Epithelial cell of proximal tubule (primary cell): ENCODE measurements around the genes GBP3 and GBP6.

DNA sequence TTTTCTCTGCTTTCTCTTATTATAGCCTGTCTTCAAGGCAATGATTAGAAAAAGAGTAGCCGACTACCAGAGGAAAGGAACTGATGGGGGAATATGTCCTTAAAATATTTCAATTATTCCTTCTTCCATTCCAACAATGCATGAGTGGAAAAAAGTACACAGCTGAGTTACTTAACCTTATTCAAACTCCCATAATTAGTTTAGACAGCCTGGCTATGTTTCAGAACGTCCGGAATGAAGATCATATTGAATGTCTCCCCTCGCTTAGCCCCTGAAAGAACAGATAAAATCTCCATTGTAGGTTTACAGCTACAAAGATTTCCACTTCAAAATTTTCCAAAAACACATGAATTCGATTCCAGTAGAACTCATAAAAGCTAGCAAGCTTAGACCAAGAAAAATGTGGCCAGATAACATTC lies 29.2 kb upstream of the SSX2IP start:
- RAMPAGE, long total RNA = no peak
- RRBS = no CpG with 5 or more reads among the region's 5 CpGs

- RAMPAGE, long total RNA = no peak
- RRBS = no CpG with 5 or more reads among the region's 18 CpGs
Measured at GRCh38 chr1:84724331-84724917, 34.2 kb upstream of the SSX2IP start.

DNA sequence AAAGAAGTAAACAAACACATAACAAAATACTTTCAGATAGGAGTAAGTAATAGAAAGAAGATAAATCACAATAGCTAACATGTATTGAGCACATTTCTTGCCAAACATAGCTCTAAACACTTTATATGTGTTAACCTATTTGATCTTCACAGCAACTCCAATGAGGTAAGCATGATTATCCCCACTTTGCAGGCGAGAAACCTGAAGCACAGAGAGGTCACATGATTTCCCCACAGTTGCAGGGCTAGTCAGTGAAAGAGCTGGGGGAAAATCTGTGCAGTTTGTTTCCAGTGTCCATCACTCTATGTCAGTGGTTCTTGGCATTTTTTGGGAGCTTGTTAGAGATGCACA lies 21.1 kb downstream of the MCOLN3 start:
- RAMPAGE, long total RNA = no peak
- RRBS = no CpG with 5 or more reads among the region's 1 CpG

- RAMPAGE, long total RNA = no peak
- RRBS = no CpG with 5 or more reads among the region's 2 CpGs
Measured at GRCh38 chr1:85446650-85447411, 18.1 kb downstream of the DDAH1 start.

DNA sequence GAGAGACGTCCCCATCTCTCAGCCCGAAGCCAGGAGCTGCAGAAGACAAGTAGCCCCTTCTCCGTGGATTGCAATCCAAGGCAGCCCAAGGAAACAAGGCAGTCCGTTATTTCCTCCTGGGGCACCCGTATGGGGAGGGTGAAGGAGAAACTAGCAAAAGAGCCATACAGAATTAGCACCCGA lies 2.9 kb upstream of the CCN1 start:
- RAMPAGE, long total RNA = no peak
- RRBS = no CpG with 5 or more reads among the region's 6 CpGs

DNA sequence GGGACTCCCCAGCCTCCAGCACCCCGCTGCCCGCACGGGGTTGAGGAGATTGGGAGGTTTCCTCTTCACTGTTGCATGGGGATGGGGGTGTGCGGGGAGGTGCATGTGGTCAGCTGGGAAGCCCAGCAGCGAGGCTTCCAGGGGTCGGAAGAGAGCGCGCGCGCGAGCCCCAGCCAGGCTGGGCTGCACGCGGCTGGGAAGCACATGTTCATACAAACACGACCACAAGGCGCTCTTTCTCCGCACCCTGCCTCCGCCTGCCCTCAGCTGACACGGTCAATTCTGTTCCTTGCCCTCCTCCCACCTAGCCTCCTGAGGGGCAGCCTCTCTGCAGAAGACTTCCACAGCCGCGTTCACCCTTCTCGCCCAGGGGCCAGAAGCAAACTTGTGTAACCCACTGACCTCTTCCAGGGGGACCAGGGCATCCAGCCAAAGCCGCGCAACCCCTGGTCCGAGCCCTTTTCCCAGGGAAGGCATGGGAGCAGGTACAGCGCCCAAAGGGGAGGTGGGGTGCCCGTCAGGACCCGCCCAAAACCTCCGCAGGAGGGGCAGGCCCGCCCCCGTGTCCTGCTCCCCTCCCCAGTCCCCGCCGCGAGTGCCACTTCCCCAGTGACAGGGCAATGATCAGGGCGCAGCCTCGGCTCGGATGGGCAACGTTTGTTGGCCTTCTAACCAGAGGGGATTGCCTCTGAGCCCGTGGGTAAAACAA lies 1.3 kb downstream of the COL24A1 start:
- RAMPAGE, long total RNA = no peak
- RRBS = no CpG with 5 or more reads among the region's 38 CpGs

- RAMPAGE, long total RNA = no peak
- RRBS = no CpG with 5 or more reads among the region's 8 CpGs
Measured at GRCh38 chr1:86395347-86395657, 821 bp downstream of the ODF2L start.

DNA sequence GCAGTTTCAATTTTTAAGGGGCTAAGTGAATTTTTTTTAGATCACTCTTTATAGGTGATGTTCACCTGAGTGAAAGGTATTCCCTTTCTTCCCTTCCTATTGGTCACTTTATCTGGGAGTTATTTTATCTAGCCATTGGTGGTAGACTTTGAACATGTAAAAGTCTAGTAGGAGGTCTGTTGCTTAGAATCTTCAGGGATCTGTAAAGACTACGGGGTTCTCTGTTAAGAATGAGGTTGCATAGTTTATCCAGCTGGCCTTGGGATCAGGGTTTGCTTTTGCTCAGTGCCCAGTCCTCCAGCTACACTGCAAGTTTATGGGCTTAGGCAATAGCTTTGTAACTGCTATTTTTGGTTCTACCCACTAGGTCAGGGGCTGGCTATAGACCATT lies 9.7 kb downstream of the SH3GLB1 start:
- RAMPAGE, long total RNA = no peak
- RRBS = no CpG with 5 or more reads among the region's 1 CpG

GRCh38 chr1:86773575-86774797 lies 69.6 kb downstream of the SH3GLB1 start:
- RAMPAGE, long total RNA = no peak
- RRBS = no CpG with 5 or more reads among the region's 8 CpGs

- RAMPAGE, long total RNA = no peak
- RRBS = 81% methylated on average over 4 of the region's 14 CpGs
Measured at GRCh38 chr1:87132668-87133069, 196.0 kb upstream of the LMO4 start.

DNA sequence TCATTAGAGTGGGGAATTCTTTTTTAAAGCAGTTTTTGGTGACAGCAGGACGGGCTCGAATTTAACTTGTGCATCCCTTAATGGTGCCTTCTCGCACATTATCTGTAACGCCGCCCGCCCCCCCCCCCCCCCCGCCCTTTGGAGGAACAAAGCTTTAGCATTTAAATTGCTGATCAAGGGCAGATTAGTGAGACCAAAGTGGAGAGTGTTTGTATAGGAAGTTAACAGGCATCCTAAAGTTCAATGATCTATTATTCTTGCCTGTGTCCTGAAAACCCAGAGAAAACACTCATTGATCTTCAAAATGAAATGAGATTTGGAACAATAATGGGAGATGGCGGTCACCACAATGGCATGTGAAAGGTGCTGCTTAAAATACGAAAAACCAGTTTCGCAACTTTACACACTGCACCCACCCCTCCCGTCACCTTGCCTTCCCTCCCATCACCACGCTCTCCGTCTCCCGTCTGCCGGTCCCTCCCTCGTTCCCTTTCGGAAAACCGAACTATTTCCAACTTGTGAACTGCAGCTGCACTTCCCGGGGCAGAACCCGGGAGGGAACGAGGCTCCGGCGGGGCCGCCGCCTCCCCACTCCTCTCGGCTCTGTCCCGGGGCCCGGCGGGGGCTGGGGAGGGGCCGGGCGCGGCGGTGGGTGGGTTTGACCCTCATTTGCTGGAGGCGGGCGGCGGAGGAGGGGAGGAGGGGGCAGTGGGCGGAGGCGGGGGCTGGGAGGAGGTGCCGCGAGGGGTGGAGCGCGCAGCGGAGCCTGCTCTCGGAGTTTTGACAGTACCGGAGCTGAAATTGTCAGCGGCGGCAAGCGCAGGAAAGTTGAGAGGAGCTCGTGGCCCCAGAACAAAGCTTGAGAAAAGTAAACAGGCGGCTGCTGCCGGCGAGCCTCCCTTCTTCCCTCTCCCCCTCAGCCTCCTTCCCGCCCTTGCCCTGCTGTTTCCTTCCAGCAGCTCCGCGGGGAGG lies 2.6 kb downstream of the LMO4 start:
- RAMPAGE, long total RNA = start-site peak on the plus strand centred at position 760 of the sequence, 96 bp wide, 25 and 11 reads in 2 replicates
- RRBS = 2% methylated on average over 19 of the region's 55 CpGs

- RAMPAGE, long total RNA = no peak
- RRBS = no CpG with 5 or more reads among the region's 1 CpG
Measured at GRCh38 chr1:88794352-88794629, 97.1 kb downstream of the GTF2B start.

- RAMPAGE, long total RNA = no peak
Measured at GRCh38 chr1:88909812-88910218, 18.4 kb upstream of the GTF2B start.

DNA sequence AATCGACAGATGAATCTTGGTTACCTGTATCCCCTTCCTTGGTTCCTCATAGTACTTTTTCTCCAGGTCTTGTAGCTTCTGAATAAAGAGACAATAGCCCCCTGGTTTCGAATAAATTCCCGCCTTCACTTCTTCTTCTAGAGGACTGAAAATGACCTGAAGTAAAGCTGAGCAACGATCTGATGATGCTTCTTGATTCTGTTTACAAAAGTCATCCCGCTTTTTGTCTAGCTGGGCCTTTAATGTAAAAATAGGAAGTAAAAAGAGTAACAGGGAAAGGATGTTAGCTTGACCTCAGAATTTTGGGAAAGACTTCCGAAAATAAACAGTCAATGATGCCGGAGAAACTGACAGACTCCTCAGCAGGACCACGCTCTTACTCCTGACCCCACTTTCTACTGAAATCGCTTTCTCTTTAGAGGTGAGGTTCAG lies 11.8 kb downstream of the GBP3 start:
- RAMPAGE, long total RNA = no peak
- RRBS = no CpG with 5 or more reads among the region's 9 CpGs

GRCh38 chr1:89022127-89023071 lies at the start of gene GBP3:
Gene GBP3 (minus strand): TSS chr1:89022866.
- RAMPAGE, long total RNA = start-site peak on the minus strand at chr1:89022803-89022886, 25 and 10 reads in 2 replicates
- RRBS = no CpG with 5 or more reads among the region's 5 CpGs

DNA sequence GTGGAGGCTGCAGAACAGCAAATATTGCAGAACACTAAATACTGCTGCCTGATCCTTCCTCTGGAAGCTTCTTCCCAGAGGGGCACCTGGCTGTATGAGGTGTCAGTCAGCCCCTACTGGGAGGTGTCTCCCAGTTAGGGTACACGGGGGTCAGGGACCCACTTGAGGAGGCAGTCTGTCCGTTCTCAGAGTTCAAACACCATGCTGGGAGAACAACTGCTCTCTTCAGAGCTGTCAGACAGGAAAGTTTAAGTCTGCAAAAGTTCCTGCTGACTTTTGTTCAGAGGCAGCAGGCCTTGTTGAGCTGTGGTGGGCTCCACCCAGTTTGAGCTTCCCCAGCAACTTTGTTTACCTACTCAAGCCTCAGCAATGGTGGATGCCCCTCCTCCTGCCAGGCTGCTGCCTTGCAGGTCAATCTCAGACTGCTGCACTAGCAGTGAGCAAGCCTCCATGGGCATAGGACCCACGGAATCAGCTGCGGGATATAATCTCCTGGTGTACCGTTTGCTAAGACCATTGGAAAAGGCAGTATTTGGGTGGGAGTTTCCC lies 11.3 kb upstream of the GBP3 start:
- RAMPAGE, long total RNA = no peak
- RRBS = no CpG with 5 or more reads among the region's 5 CpGs

DNA sequence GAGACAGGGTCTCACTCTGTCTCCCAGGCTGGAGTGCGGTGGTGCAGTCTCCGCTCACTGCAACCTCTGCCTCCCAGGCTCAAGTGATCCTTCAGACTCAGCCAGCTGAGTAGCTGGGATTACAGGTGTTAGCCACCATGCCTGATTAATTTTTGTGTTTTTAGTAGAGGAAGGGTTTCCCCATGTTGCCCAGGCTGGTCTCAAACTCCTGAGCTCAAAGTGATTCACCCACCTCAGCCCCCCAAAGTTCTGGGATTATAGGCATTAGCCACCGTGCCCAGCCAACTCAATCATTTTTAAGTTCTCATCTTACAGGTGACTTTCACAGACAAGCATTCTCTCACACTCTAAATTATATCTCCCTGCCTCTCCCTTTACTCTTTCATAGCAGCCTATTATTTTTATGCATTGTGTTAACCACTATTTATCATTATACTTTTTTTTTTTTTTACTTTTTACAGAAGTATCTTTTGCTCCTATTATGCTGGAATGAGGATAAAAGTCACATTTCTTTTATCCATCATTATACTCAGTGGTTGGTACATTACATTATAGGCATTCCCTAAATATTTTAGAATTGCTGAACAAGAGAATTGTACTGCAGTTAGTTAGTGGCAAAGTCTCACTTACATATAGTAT lies 9.8 kb downstream of the GBP2 start:
- RAMPAGE, long total RNA = no peak
- RRBS = no CpG with 5 or more reads among the region's 3 CpGs

GRCh38 chr1:89124812-89125403 lies 1.0 kb downstream of the GBP2 start:
- RAMPAGE, long total RNA = no peak
- RRBS = no CpG with 5 or more reads among the region's 1 CpG

DNA sequence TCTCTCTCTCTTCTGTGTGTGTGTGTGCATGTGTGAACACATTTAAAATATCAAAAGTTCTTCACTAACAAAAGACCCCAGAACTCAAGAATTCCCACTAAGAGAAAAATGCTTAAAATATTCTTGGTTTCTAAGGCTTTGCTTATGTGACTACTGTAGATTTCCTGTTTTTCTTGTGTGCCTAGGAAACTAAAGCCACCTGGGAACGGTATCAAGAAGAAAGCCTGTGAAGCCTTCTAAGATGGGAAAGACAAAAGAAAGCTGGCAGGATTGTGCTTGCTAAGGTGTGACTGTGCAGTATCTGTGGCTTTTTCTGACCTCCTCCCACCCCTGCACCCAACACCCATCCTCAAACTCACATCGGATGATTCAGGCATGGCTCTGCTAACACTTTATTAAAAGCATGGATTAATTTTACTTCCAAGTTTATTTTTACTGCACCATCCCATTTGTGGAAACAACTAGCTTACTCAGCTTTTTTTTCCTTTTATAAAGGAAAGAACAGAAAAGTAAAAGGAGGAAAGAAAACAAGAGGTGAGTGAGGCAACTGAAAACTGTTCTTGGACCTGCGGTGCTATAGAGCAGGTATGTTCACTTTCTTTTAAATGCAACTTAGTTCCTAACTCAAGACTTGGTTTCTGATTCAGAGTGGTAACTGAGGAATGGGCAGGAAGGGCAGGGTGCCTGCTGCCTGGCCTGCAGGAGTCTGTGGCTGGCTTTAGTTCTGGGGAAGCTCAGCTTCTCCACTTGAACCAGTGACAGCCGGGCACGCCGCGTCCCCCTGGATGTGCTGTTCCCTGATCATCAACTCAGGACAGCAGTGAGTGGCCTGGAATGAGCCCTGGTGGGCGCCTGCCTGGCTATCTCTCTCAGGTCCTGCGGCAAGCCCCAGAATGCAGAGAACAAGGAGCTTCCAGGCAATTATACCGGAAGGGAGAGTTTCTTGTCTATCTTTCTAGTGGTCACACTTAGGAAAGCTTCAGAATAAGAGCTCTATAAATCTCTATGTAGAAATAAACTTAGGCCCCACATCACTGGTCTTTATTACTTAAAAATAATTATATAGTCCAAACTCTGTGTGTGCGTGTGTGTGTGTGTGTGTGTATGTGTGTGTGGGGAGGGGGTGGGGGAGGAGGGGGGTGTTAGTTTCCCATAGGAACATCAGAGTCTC lies at the start of gene GBP6:
GBP6 (plus strand) TSS at position 517 of the 1,171 bp plus-strand sequence.
- RAMPAGE, long total RNA = no peak
- RRBS = no CpG with 5 or more reads among the region's 11 CpGs

DNA sequence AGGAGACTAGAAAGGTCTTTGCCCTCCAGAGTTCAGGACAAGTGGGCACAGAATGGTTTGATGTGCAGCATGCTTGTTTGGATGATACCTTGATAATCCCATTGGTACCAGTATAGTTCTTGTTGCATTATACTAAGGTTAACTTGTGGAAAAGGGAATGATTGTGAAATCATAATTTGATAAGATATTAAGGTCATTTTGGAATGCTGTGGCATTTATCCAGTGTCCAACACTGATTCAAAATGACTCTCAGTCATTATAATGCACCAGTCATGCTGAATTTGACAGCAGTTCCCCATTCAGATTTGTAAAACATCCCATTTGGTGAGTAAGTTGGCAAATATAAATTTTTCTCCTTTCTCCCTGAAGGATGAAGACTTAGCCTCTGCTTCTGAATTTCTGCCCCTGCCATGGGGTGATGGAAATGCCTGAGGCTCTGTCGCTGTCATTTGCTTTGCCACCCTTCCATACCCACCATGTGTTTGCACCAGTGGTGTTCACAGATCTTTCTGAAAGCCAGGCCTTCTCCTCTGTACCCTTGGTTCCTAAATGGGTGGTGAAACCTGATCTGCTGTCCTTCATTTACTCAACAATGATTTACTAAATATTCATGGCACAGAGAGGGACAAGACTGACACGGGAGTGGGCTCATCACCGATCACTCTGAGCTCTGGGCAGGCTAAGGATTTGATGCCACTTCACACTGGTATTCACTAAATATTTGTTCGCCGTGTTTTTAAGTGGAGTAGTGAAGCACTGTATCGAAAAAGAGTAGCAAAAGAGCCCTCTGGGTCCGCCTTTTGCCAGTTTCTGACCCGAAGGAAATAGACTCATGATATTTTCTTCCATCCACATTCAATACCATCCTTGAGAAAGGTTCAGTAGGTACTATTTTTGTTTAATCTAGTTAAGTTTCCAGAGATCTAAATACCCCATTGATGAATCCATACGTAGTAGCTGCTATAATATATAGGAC lies 40.8 kb downstream of the LRRC8B start:
- RAMPAGE, long total RNA = no peak
- RRBS = no CpG with 5 or more reads among the region's 9 CpGs